Metastatic Liver Carcinoma in the Adrenal Gland (tissue), 2 donors: ENCODE data around the gene RPS6KA1.

DNA sequence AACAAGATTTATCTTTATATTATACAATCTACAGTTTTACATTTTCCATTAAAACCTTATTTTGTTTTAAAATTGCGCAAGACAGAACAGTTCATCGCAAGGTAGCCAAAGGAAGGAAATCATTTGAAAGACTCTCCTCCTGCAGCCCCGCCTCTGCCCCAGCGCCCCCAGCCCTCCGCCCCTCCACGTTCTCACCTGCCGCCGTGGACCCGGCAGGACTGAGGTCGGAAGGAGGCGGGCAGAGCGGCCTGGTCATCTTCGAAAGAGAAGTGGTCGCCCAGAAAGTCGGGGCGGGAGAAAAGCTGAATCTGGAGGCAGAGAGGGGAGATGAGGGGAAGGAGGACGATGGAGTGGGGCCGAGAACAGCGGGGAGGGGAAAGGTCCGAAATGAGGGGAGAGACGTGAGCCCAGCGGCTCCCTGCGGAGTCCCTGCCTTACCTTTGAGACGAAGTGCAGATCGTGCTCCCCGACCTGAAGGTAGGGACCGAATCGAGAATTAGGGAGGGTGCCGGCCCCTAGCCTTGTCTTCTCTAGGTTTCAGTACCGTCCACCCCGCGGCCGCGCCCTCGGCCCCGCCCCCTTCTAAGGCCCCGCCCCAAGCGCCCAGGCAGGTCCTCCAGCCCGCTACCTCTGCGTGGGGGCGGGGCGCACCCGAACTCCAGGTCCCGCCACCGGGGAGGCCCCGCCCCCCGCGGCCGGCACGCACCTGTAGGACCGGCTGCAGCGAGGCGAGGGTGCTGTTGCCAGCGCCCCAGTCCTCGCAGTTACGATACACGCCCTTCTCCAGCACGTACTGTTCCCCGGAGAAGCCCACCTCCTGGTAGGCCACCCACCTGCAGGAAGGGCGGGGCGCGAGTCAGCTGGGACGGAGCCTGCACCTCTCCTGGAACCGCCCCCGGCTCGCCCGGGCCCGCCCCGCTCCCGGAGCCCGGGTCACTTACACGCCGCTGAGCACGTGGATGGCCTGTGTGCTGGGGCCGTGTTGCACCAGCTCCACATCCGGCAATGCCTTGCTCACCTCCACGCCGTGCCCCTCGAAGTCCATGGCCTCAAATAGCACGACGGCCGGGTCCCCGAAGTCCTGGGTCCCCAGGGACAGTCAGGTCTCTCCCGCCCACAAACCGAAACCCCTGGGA, 17.7 kb downstream of the CRYBG2 start:
- PRO-cap, 2 experiments: peak in 2 of 2 experiments; most common plus-strand start position 711 of the sequence (in 2); most common minus-strand start position 532 of the sequence (in 2)

GRCh38 chr1:26374406-26374775, 1.8 kb upstream of the ZNF683 start:
- PRO-cap, 2 experiments: no peak in any of the 2 experiments

GRCh38 chr1:26470665-26471312, 1.5 kb upstream of the HMGN2 start:
- PRO-cap, 2 experiments: no peak in any of the 2 experiments

GRCh38 chr1:26473139-26473352, 806 bp downstream of the HMGN2 start:
- PRO-cap, 2 experiments: peak in 2 of 2 experiments; most common plus-strand start chr1:26473234 (in 2)

DNA sequence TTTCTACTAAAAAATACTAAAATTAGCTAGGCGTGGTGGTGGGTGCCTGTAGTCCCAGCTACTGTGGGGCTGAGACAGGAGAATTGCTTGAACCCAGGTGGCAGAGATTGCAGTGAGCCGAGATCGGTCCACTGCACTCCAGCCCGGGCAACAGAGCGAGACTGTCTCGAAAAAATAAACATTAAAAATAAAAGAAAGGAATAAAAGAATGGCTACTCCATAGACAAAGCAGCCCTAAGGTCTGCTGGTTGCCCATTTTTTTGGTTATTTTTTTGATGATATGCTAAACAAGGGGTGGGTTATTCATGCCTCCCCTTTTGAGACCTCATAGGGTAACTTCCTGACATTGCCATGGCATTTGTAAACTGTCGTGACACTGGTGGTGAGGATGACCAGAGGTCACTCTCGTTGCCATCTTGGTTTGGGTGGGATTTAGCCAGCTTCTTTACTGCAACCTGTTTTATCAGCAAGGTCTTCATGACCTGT, 11.3 kb downstream of the HMGN2 start:
- PRO-cap, 2 experiments: no peak in any of the 2 experiments

DNA sequence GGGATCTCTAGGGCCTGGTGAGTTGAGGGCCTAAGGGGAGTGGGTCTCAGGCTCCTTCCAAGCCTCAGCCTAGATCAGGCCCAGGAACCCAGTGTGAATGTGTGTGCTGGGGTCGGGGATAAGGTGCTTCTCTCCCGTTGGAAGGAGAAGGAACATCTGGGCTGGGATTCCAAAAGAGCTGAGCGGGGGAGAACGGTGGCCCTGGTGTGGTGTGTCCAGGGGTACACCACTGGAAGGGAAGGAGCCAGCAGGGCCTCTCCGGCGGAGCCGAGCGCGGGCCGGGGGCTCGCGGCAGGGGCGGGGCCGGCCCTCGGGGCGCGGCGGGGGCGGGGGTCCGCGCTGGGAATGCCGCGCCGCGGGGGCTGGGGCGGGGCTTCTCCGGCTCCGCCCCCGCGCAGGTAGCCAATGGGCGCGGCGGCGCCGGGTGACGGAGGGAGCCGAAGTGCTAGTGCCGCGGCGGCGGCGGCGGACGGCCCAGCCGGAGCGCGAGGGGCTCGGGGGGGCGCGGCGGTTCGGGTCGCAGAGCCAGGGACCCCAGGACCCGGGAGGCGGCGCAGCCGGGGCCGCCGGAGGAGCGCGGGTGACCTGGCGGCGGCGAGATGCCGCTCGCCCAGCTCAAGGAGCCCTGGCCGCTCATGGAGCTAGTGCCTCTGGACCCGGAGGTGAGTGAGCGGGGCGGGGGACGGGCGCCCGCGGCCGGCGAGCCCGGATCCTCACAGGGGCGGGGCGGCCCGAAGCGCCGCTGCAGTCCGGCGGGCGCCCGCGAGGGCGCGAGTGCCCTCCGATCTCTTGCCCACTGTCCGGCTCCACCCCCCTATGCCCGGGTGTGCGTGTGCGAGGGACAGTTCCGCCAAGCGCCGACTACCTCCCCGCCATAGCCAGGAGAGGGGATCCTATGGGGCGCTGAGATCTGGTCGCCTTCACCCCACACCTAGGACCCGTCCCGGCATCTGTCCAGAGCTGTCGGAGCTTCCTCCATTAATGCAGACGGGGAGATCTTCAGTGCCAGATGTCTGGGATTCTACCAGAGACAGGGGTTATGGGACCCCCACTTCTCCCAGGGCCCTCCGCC, at the start of gene RPS6KA1:
Gene RPS6KA1 (plus strand): TSS at position 440 of the 1,072 bp plus-strand sequence.
- PRO-cap, 2 experiments: peak in 2 of 2 experiments; most common plus-strand start position 440 of the sequence (in 1)

- PRO-cap, 2 experiments: no peak in any of the 2 experiments
These were observed 919 bp downstream of the RPS6KA1 start for GRCh38 chr1:26530394-26530966.

DNA sequence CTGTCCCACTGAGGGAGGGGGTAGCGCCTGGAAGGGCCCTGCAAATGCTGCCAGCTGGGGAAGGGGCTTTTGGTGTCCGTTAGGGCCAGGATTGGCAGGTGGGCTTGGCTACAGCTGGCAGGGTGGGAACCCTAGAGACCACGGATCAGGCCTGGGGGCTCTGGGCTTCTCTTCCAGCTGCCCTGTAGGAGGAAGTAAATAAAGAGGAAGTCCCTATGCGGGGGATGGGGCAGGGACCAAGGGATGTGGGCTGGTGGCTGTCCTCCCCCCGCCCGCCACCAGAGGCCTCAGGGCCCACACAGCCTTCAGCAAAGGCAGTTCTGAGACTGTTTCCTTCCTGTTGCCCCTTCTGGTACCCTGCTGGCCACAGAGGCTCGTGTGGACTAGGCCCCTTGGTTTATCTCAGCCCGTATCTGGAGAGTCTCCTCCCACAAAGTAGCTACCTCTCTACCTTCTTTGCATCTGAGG, 12.2 kb downstream of the RPS6KA1 start:
- PRO-cap, 2 experiments: no peak in any of the 2 experiments

DNA sequence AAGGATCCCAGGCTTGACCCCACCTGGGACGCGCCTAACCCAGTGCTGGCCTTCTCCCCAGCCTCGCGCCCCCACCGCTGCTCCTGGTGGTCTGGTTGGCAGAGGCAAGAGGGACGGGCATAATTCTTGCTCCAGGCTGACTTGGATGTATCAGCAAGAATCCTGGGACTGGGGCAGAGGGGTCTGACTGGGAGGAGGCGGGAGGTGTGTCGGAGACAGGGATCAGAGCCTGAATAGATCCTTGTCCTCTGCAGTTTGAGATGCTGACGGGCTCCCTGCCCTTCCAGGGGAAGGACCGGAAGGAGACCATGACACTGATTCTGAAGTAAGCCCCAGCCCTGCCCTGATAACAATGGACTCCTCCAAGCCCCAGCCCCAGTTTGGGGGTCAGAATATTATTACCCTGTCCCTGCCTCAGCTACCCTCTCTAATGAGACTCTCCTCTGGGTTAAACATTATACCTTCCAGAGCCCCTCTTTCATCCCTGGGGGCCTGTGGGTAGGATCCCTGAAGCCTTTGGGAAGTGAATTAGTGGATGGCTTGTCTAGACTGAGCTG, 25.4 kb downstream of the RPS6KA1 start:
- PRO-cap, 2 experiments: no peak in any of the 2 experiments

- PRO-cap, 2 experiments: no peak in any of the 2 experiments
These were observed 31.2 kb downstream of the RPS6KA1 start for GRCh38 chr1:26560612-26561233.

DNA sequence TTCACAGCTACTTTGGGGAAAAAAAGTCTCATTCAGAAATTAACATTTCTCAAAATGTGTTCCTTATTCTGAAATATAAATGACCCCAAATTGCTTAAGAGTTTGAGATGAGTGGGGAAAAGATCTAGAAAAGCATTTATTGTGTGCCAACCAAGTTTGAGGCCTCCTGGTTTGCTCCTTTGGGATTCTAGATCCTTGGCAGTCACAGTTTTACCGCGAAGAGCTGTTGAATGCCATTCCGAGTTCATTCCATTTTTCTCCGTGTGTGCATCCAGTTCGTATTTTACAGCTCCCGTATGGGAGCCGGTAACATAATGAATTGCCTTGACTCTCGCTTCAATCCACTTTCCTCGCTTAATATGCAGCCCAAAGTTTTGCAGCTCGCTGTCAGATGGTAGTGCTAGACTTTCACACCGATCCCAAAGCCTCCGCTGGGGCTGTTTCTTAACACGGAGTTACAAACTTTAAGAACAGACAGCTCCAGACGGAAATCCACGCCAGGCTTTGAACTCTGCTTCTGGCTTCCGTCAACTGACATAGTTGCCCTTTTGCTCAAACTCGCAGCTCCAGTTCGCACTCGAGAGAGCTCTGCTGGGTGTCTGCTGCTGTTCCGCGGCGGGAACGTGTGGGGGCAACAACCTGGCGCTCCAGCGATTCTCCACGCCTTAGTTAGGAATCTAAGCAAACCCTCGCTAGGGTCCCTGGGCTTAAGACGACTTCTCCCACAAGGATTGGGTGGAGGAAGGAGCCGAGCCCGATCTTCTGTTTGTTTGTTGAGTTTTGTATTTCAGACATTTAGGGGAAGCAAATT, 3.6 kb upstream of the ARID1A start:
- PRO-cap, 2 experiments: peak in 2 of 2 experiments; most common plus-strand start position 555 of the sequence (in 2); most common minus-strand start position 533 of the sequence (in 2)

GRCh38 chr1:26700915-26701836, 5.4 kb downstream of the ARID1A start:
- PRO-cap, 2 experiments: no peak in any of the 2 experiments

DNA sequence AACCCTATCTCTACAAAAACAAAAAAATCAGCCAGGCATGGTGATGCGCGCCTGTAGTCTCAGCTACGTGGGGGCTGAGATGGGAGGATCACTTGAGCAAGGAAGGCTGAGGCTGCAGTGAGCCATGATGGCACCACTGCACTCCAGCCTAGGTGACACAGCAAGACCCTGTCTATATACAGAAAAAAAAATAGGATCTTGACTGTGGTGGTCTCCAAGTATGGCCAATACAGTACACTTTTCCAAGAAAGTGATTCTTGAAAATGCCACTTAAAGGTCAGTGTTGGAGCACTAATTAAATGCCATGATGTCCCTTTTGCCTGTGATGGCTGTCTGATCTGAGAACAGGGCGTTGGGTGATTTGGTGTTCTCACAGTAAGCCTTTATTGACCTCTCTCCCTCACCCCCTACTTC, 16.1 kb downstream of the ARID1A start:
- PRO-cap, 2 experiments: no peak in any of the 2 experiments

DNA sequence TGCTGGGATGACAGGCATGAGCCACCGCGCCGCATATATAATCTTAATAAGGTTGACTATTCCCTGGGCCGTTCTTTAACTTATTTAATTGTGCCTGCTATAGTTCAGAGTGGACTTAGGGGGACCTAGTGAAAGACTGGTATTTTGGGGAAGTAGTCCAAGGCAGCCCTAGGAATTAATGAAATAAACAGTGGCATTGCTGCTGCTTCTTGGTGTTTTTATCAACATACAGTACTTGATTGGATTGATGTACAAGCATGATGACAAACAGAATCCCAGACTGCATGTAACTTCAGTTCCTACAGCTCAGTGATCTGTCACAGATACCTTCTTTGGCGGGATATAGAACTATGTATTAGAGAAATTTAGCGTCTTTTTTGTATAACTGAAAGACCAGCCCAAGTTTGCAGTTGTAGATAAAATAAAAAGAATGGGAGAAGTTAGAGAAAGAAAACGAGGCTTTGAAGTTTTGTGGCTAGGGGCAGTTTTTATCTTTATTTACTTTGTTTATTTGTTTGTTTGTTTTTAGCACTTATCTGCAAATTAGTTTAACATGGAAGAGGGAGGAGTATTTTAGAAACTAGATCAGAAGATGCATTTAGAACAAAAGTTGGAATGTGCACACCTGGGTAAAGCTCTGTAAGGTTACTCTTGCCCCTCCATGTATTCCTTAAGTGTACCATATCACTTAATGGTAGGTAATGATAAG, 19.0 kb downstream of the ARID1A start:
- PRO-cap, 2 experiments: no peak in any of the 2 experiments

GRCh38 chr1:26774103-26775201, 13.3 kb upstream of the PIGV start:
- PRO-cap, 2 experiments: no peak in any of the 2 experiments

- PRO-cap, 2 experiments: no peak in any of the 2 experiments
These were observed 614 bp upstream of the PIGV start for GRCh38 chr1:26786842-26787829.

GRCh38 chr1:26838796-26839315, 12.4 kb downstream of the ZDHHC18 start:
- PRO-cap, 2 experiments: no peak in any of the 2 experiments

DNA sequence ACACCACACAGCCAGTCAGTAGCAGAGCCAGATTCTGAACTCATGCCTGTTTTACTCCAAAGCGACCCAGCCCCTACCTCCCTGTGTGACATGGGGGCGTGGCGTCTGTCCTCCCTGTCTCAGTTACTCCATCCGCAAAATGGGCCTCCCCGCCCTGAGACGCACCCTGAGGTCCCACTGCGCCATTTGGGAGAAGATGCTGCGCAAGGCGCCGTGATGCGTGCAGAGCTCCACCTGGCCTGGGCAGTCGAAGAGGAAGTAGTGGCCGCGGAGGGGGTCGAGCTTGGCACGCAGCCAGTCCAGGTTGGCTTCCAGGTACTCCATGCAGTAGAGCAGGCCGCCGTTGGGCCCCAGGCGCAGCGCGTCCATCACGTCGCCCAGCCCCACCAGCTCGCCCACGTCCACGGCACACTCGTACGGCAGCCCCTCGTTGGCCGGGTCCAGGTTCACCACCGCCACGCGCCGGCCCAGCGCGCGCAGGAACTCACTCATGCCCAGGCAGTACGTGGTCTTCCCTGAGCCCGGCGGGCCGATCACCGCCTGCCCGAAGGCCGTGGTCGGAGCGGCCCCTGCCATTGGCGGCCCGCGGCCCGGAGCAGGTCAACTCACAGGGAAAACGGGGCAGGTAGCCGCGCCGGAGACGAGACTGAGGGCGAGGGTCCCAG, 430 bp downstream of the GPN2 start:
- PRO-cap, 2 experiments: no peak in any of the 2 experiments

DNA sequence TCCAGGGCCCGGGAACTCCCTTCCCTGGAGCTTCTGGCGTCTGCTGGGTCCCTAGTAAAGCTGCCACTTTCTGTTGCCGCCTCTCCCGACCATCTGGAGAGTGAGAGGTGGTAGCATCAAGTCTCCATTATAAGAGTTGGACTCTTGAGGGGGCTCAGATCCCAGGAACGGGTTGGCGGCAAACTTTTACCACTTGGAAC, 1.1 kb downstream of the TRNP1 start:
- PRO-cap, 2 experiments: no peak in any of the 2 experiments

- PRO-cap, 2 experiments: no peak in any of the 2 experiments
These were observed 1.7 kb downstream of the TRNP1 start for GRCh38 chr1:26995134-26995645.